Caco-2 (cell line): ENCODE results near the genes PIGM and ITLN1.

GRCh38 chr1:159755537-159756073 is 25.2 kb upstream of the DUSP23 start:
- PRO-cap = no peak
- RRBS = no CpG with 5 or more reads among the region's 4 CpGs

DNA sequence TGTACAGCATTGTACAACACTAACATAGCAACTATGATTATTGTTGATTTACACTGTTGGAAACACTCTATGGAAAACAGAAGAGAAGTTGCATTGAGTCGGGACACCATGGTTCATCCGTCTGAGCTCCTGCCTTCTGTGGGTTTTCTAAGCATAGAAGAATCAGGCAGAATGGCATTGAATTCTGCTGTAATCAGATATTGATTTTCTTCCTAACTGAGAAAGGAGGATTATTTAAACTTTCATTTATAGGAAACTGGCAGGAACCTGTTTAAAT is 24.8 kb upstream of the DUSP23 start:
- PRO-cap = no peak
- RRBS = no CpG with 5 or more reads among the region's 2 CpGs

DNA sequence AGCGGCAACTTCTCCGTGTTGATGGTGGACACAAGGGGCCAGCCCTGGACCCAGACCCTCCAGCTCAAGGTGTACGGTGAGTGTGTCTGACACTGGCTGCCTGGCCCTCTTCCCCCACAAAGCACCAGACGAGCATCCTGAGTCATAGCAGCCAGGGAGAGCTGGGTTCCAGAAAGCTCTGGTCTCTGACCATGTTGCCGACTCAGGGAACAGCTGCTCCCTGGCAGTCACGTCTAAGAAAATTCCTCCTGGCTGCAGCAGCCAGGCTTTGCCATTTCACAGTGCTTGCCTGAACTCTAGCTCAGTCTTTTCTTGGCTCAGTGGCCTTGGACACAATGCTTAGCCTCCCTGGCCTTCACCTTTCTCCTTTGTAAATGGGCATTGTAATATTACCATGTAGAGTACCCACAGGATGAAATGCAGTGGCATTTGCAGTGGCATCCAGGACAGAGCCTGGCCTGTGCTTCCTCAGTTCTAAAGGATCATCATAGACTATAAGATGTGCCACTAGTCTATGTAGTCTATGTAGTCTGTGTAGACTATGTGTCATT is 3.5 kb downstream of the SLAMF8 start:
- PRO-cap = no peak
- RRBS = no CpG with 5 or more reads among the region's 6 CpGs

- PRO-cap = unidirectional peak, plus-strand start at chr1:159854272
- RRBS = 11% methylated on average over 5 of the region's 40 CpGs
Measured at GRCh38 chr1:159853666-159854740, 8.5 kb downstream of the VSIG8 start.

DNA sequence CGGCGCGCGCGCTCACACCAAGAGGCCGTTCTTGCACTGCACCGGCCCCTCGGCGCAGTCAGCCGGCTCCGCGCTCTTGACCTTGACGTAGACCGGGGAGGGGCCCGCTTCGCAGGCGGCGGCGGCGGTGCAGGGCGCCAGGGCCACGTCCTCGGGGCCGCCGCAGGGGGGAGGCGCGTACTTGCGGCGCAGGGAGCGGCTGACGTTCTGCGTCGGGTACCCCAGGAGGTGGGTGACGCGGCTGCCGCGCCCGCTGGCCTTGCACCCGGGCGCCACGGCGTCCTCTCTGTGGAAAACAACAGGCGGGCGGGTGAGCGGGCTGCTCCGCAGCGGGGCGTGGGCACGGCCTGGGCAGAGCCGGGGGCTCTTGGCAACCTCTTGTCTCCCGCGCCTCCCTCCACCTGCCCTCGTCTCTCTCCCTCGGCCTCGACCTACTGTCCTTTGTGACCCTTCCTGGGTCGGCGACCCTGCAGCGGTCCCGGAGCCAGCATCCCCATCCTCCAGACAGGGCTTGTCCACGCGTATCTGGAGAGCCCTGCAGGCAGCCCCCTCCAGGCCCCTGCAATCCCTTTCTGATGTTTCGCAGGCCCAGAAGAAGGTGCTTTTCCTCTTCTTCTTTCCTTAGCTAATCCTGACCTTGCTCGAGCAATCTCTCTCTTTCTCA is 7.6 kb downstream of the VSIG8 start:
- PRO-cap = bidirectional peak, plus-strand start at position 205 of the sequence, minus-strand start at position 38 of the sequence
- RRBS = 19% methylated on average over 22 of the region's 63 CpGs

- PRO-cap = bidirectional peak, plus-strand start at chr1:159939922, minus-strand start at chr1:159939769
- RRBS = no CpG with 5 or more reads among the region's 9 CpGs
Measured at GRCh38 chr1:159939705-159940371, 5.6 kb downstream of the IGSF9 start.

- PRO-cap = no peak
- RRBS = no CpG with 5 or more reads among the region's 7 CpGs
Measured at GRCh38 chr1:159940998-159941556, 4.3 kb downstream of the IGSF9 start.

DNA sequence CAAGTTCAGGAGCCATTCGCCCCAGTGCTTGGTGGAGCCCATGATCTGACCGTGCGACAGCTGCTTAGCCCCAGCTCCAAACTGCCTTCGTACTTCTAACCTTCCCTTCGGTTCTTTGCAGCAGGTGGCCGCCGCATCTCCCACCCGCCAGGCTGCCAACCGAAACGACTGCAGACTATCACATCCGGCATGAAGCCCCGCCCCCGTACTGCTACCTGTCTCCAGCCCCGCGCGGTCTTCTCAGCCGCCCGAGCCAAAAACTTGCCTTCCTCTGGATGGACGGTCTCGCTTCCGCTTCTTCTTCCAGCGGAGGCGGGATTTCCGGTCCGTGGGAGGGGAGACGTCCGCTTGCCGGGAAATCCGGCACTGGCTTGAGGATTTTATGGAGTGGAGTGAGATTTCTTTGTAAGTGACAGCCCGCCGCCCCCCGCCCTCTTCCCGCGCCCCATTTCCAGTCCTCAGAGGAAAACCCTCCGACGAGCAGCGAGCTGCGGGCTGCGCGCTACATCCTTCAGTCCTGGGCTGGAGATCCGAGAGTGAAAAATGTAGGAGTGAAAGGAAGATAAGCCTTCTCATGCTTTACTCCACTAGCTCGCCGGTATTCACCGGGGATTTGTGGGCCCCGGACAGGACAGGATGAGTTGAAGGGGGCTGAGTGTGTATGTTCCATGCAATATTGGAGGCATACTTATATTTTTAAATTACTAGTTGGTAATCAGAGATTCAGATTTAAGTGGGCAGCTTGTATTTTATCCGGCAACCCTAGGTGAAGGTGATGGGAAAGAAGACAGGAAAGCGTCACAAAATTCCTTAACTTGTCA is at the start of gene PIGM:
PIGM (minus strand) TSS at position 293 of the 821 bp plus-strand sequence.
- PRO-cap = bidirectional peak, plus-strand start at position 454 of the sequence, minus-strand start at position 166 of the sequence
- RRBS = 19% methylated on average over 1 of the region's 47 CpGs

DNA sequence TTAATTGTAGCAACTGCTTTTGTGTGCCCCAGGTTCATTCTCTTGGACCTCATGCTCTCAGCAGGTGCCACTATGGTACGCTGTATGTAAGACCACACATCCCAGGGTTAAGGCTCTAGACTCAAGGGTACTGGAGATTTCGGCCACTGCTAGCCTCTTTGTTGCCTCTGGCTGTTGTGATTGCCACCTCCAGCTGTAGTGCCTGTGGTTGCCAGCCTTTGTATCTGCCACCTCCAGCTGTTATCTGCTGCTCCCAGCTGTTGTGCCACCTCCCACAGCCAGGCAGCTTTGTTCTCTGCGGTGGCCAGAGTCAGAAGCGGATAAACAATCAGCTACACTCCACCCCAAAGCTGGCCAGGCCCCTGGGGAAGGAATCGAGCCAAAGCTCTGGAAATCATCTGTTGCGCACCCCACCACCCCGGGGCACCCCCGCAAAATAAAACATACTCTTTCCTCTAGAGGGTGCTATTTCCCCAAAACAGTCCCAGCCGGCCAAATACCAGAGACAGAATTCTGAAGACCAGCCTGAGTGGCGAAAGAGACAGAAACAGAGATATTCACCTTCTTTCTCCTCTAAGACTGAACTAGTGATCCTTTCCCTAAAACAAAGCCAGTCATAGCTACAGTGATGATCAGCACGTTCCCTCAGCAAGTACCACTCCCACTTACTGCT is 14.8 kb upstream of the PIGM start:
- PRO-cap = no peak
- RRBS = 8% methylated on average over 1 of the region's 11 CpGs

- PRO-cap = no peak
- RRBS = no CpG with 5 or more reads among the region's 9 CpGs
Measured at GRCh38 chr1:160117538-160118210, 2.1 kb downstream of the ATP1A2 start.

- PRO-cap = no peak
- RRBS = no CpG with 5 or more reads among the region's 11 CpGs
Measured at GRCh38 chr1:160128985-160129814, 13.6 kb downstream of the ATP1A2 start.

DNA sequence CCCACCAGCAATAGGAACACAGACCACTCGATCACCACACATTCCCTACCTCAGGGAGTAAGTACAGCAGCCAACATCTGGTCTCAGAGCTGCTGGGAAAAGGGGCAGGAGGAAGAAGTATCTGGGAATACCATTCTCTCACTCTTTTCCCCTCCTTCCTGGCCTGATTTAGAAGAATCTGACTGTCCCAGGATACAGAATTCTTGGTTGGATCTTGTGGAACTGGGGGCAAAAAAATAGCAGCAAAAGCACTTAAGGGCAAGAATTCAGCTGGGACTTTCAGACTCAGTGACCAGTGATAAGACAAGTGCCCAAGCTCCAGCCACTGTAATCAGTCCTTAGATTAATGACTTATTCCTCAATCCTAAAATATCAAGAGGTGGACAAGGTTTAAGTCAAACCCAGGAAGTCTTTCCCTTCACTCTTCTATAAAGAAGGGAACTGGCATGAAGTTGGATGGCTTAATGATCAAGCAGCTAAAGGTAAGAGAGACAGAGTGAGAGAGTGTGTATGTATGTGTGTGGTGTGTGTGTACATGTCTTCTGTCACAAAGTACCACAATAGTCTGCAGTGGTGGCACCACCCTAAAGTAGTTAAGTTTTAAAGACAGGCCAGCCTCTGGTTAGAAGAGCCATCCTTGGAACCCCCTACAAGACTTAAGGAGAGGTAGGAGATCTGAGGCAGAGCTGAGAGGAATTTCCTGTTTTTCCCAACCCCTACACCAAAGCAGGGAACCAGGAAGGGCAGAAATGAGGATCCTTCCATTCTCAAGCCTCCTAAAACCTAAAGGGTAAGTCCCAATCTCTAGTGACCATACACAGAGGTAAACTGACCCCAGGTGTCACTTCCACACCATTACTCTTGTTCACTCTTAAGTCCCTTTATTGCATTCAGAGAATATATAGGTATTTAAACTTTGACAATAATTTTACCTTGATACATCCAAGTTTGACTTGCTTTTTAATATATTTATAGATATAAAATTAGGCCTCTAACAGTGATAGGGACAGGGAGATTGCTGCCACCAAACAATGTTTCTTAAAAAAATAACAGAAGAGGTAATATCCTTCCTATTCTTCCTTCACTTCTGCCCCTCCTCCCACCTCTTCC is 11.0 kb downstream of the PEA15 start:
- PRO-cap = no peak
- RRBS = no CpG with 5 or more reads among the region's 1 CpG

DNA sequence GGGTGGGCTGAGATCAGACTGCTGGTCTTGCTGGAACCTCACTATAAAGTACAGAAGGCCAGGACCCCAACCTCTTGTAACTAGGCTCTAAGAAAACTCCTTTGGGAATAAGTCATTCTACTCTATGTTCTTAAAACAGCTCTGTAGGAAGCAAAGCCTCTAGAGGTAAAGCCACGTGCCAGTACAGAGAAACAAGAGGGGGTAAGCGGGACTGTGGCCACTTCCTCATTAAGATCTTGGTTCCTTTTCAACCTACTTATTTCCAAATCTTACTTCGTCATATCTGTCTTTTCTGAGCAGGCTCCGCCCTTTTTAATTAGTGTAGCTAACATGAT is 3.7 kb downstream of the NCSTN start:
- PRO-cap = no peak
- RRBS = no CpG with 5 or more reads among the region's 4 CpGs

- PRO-cap = no peak
- RRBS = no CpG with 5 or more reads among the region's 2 CpGs
Measured at GRCh38 chr1:160444037-160444409, 43.7 kb downstream of the VANGL2 start.

- PRO-cap = no peak
- RRBS = no CpG with 5 or more reads among the region's 3 CpGs
Measured at GRCh38 chr1:160624473-160625016, 22.3 kb downstream of the SLAMF1 start.

DNA sequence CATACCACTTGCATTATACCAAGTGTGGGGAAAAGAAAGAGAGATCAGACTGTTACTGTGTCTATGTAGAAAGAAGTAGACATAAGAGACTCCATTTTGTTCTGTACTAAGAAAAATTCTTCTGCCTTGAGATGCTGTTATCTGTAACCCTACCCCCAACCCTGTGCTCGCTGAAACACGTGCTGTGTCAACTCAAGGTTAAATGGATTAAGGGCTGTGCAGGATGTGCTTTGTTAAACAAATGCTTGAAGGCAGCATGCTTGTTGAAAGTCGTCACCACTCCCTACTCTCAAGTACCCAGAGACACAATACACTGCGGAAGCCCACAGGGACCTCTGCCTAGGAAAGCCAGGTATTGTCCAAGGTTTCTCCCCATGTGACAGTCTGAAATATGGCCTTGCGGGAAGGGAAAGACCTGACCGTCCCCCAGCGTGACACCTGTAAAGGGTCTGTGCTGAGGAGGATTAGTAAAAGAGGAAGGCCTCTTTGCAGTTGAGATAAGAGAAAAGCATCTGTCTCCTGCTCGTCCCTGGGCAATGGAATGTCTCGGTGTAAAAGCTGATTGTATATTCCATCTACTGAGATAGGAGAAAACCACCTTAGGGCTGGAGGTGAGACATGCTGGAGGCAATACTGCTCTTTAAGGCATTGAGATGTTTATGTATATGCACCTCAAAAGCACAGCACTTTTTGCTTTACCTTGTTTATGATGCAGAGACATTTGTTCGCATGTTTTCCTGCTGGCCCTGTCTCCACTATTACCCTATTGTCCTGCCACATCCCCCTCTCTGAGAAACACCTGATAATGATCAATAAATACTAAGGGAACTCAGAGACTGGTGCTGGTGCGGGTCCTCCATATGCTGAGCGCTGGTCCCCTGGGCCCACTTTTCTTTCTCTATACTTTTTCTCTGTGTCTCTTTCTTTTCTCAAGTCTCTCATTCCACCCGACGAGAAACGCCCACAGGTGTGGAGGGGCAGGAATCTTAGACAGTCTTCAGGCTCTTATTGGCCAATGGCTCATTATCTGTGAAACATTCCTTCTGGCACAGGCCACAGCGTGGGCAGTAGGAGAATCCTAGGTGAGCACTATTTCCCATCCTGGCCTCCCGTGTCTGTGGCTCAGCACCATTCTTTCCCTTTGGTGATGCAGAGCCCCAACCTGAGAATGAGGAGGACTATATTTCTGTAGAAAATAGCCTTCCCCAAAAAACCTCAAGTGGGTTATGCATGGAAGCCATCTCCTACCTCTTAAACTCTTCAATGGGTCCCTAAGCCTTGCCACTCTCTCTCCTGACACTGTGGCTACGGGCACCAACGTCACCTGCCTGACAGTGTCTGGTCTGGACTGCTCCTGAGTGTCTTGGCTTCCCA is 5.8 kb upstream of the SLAMF1 start:
- PRO-cap = unidirectional peak, plus-strand start at position 380 of the sequence
- RRBS = no CpG with 5 or more reads among the region's 19 CpGs

- PRO-cap = no peak
- RRBS = no CpG with 5 or more reads among the region's 4 CpGs
Measured at GRCh38 chr1:160712689-160713120, 1.1 kb upstream of the CD48 start.

DNA sequence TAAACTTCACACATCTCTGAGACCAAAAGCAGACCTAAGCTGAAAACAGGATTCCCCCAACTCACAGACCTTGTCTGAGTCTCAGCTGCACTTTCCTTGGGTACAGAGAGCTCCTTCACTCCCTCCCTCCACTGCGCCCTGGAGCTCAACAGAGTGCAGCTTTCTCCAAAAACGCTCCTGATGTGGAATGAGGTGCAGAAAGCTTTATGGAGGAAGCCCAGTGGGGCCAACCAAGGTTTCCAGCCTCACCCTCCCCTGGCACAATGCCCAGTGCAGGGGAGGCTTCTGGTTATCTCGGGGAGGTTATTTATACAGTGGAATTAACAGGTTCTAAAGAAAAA is at the start of gene ITLN1:
ITLN1 (minus strand) TSS at position 189 of the 341 bp plus-strand sequence.
- PRO-cap = no peak
- RRBS = no CpG with 5 or more reads among the region's 3 CpGs

- PRO-cap = no peak
- RRBS = no CpG with 5 or more reads among the region's 9 CpGs
Measured at GRCh38 chr1:160913243-160913984, 28.4 kb upstream of the ITLN1 start.

- PRO-cap = no peak
- RRBS = no CpG with 5 or more reads among the region's 2 CpGs
Measured at GRCh38 chr1:161018164-161018903, 2.6 kb downstream of the F11R start.